Left lung (tissue), 1 donor: ENCODE measurements around the genes HRH2 and THOC3.

- PRO-cap = no peak
These were observed 36.2 kb upstream of the C5orf47 start for GRCh38 chr5:173952752-173953166.

DNA sequence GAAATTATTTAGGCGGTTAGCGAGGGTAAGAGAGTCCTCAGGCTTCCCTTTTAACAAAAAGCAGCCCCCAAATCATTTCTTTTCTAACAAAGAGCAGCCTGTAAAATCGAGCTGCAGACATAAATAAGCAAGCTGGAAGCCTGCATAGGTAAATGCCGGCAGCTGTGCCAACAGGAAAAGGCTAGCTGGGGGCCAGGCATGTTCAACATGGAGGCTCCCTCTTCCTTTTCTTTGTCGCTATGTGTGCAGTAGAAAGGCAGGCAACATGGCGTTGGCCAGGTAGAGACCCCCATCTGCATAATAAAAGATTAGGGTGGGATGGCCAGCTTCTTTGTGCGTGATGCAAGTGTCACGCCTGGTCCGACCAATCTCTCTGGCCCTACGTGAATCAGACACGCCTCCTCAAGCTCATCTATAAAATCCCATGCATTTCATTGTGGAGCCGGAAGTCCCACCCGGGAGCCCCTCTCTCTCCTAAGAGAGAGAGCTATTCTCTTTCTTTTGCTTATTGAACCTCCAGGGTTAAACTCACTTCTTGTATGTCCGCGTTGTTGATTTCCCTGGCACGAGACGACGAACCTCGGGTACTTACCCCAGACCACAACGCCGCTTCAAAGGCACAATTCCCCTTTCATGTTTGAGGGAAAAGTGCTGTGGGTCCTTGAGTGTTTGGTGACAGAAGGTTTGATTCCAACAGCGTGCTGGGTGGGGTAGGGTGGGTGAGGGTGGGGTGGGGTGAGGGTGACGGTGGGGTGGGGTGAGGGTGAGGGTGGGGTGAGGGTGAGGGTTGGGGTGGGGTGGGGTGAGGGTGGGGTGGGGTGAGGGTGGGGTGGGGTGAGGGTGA, 25.0 kb upstream of the C5orf47 start:
- PRO-cap = bidirectional peak, plus-strand start at position 445 of the sequence, minus-strand start at position 295 of the sequence; bidirectional peak, plus-strand start at position 561 of the sequence, minus-strand start at position 562 of the sequence

DNA sequence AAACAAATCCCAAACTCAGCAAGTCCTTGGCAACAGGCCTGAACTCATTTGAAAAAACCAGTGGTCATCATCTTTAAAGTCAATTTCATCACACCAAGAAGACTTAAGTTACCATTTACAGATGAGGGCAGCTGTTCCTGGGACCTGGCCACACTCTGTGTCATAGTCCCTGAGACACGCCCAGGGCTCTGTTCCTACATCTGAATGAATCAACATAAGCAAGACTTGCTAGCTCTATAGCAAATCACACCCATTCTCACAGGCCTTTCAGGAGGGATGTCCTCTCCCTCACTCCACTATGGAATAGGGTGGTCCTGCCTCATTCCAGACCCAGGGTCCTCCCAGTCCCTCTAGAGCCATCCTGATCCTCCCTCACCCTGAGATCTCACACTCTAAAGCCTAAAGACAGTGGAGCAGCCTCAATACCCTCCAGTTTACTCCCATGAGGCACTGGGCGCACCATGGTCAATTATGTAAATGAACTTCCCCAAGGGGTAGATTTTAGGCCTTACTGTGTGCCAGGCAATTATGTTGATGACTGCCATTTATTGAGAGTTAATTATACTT, 142.9 kb downstream of the NSG2 start:
- PRO-cap = no peak

- PRO-cap = no peak
These were observed 227.8 kb downstream of the NSG2 start for GRCh38 chr5:174273275-174273736.

DNA sequence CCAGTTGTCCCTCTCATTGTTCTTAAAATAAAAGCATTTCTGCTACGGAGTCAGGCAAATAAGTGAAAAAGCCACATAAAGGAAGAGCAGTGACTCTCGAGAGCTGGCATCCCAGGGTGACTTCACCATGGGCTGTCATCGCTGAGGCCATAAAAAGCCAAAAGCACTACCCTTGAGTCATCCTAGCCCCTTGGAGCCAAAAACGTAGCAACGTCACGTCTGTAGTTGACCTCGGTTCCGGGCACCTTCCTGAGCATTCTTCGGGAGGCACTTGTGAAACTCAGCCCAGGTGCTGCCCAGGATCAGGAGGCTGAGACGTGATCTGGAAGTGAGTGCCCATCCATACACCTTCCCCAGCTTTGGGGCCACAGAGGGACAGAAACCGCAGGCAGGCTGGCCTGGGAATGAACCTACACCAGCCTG, 290.5 kb downstream of the NSG2 start:
- PRO-cap = no peak

GRCh38 chr5:174493658-174494097, 230.7 kb upstream of the MSX2 start:
- PRO-cap = no peak

DNA sequence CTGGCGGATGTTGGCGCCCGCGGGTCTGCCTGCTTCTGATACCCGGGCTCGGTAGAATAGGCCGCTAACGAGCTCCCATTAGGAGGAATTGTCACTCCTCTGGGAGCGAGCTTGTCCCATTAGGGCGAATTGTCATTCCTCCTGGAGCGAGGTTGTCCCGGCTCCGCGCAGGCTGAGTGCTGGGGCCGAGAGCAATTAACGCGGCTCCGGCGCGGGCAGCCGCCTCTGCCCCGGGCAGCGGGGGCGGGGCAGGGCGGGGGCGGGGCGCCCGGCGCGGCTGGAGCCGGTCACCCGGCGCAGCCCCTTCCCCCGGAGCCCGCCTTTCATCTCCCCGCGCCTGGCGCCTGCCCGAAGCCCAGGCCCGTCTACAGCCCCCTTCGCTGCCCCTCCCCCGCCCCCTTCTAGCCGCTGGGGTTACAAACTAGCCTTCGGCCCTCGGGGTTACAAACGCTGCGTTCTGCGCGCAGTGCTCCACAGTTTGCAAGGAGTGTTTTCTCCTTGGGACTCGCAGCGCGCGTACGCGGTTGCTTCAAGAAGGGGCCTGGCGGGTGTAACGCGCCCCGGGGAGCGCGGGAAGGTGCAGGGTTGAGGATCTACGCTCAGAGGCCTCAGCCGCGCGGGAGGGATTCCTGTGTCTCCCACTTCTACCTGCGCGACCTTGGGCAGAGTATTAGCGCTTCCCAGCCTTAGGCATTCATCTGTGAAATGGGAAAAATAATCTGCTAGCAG, 3.4 kb upstream of the MSX2 start:
- PRO-cap = no peak

- PRO-cap = no peak
These were observed 633 bp downstream of the DRD1 start for GRCh38 chr5:175443311-175443786.

- PRO-cap = bidirectional peak, plus-strand start at chr5:175658020, minus-strand start at chr5:175657903
These were observed at the start of gene HRH2 for GRCh38 chr5:175657585-175658228. Gene HRH2 (plus strand): TSS chr5:175658071.

DNA sequence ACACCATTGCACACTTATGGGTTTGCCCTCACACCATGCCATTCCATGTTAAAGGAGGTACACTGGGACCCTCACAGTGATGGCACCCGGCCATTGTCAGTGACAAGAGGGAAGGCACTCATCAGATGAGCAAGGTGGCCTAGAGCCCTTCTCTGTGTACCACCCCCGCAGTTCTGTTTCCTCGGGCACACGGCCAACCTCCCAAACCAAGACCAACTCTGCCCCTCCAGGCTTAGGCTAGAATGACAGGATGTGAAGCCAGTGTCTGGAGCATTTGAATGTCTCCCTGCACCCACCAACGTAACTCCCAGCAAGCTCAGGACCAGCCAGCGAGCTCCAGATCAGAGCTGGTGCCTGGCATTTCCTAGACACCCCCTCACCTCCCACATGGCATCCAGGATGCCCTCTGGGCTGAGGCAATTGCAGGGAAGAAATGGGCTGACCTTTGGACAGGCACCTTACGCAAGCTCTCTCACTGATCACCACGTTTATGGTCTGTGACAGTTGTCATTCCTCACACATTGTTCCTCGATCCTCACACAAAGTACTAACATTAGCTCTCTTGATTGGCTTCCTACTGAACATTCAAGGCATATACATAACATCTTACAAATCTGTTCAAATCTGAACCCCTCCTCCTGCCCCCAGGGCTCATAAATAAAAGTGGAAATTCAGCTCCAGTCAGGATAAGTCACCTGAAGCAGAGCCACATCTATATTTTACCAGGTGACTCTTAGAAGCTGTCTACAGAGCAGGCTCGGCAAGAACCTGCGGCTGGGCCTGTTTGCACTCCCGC, 3.4 kb upstream of the CPLX2 start:
- PRO-cap = no peak

GRCh38 chr5:175878648-175879262, 7.4 kb downstream of the CPLX2 start:
- PRO-cap = no peak

DNA sequence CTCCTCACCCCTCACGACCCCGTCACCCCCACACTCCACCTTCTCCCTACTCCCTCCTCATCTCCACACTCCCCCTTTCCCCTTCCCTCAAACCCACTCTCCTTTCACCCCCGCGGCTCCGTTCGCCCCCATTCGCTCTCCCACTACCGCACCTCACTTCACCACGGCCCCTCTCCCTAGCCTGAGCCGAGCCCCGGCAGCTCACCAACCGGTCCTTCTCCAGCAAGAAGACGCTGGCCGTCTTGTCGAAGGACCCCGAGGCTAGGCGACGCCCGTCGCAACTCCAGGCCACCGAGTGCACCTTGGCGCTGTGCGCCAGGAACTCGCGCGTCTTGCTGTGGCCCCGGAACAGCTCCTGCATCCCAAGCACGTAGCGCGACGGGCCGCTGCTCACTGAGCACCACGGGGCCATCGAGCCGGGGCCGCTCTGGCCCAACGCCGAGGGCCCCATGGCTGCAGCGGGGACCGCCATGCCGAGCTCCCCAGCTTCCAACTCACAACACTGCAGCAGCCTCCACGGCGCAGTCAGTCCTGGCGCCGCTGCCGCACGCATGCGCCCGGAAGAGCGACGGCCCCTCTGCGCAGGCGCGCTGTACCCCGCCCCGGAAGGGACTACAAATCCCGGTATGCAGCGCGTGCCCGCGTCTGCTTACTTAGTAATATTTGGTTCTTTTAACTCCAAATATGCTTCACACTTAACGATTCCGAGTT, at the start of gene THOC3:
THOC3 (minus strand) TSS at position 579 of the 711 bp plus-strand sequence.
- PRO-cap = unidirectional peak, minus-strand start at position 567 of the sequence

DNA sequence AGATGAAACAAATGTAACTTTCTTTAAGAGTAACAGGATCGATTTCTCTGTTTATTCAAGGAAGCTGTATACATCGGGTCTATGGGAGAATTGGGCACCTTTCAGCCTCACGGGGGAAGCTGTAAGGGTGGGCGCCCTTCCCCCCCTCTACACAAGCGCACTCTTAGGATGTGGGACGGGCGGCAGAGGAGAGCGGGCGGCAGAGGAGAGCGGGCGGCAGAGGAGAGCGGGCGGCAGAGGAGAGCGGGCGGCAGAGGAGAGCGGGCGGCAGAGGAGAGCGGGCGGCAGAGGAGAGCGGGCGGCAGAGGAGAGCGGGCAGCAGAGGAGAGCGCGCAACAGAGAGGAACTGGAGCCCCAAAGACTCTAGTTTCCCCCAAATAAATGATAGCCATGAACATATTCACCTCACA, 104.2 kb upstream of the SIMC1 start:
- PRO-cap = no peak

DNA sequence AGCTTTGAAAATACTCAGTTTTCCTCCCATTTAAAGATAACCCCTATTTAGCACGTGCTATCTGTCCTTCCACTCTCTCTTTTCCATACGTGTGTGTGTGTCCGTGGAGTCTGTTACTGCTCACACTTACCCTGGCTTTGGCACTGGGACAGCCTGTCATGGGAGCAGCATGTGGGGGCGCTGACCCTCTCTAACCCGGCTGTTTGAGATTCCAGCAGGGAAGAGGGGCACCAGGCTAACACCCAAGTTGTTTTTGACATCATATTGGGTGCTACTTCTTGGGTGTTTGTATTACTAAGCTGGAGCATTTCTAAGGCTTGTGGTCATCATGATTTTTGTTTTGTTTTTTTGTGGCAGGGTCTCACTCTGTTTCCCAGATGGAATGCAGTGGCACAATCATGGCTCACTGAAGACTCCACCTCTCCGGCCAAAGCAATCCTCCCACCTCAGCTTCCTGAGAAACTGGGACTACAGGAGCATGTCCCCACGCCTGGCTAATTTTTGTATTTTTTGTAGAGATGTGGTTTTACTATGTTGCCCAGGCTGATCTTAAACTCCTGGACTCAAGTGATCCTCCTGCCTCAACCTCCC, 56.9 kb upstream of the SIMC1 start:
- PRO-cap = no peak

DNA sequence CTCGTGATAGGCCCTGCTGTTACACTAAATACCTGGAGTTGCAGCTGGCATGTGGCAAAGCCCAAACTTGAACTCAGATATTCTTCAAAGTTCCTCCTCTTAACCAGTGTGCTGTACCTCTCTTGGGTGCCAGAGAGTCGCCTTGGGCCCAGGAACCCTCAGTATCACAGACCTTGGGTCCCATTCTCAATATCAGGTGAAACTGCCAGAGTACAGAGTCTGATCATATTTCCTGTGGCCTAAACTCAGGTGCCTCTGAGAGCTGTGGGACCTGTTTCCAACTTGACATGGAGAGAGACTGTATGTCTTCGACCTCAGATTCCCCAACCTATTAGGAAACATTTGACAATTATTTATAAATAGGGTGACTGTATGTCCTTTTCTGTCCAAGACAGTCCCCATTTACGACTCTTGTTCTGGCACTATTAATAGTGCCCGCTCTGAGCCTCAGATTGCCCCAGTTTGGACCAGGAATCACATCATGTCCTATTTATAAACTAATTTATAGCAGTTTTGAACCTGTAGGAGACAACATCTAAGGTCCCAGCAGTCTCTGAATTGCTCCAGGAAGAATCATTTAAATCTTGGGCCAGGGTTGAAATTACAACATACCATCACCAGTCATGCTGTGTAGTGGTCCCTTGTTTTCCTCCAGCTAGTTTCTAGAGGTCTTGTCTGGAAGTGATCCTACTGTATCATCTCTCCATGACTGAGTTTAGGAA, 5.1 kb downstream of the ARL10 start:
- PRO-cap = no peak

- PRO-cap = no peak
These were observed 6.9 kb downstream of the NOP16 start for GRCh38 chr5:176381448-176381853.

GRCh38 chr5:176448485-176449297, 506 bp downstream of the FAF2 start:
- PRO-cap = no peak

- PRO-cap = no peak
These were observed 5.2 kb downstream of the FAF2 start for GRCh38 chr5:176453338-176453836.

DNA sequence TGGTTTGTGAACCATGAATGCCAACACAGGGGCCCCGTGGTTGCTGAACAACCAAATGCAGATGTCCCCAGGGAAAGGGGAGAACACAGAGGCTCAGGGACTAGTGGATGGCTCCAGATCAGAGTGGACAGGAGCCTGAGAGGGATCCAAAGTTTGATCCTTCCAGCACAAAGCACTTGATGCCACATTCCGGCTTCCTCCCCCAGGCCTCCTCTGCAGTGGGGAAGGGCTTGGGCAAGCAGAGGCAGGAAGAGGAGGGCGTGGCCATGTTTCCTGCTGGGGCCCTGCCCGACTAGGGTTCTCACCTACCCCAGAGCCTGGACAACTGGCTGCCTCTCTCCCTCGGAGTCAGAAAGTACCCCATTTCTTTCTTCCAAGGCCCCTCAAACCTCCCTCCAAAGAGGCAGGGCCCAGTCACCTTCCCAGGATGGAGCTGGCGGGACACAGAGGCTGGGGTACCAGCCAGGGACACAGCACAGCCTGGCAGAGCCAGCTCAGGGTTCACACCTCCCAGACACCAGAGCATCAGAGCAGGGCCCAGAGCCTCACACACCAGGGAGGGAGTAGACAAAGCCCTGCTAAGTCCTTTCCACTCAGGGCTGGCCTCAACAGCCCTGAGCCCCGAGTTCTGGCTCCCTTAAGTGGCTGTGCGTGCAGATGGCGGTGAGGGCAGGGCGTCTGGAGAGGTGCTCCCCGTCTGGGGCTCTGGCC, 4.3 kb upstream of the RNF44 start:
- PRO-cap = bidirectional peak, plus-strand start at position 339 of the sequence, minus-strand start at position 215 of the sequence

DNA sequence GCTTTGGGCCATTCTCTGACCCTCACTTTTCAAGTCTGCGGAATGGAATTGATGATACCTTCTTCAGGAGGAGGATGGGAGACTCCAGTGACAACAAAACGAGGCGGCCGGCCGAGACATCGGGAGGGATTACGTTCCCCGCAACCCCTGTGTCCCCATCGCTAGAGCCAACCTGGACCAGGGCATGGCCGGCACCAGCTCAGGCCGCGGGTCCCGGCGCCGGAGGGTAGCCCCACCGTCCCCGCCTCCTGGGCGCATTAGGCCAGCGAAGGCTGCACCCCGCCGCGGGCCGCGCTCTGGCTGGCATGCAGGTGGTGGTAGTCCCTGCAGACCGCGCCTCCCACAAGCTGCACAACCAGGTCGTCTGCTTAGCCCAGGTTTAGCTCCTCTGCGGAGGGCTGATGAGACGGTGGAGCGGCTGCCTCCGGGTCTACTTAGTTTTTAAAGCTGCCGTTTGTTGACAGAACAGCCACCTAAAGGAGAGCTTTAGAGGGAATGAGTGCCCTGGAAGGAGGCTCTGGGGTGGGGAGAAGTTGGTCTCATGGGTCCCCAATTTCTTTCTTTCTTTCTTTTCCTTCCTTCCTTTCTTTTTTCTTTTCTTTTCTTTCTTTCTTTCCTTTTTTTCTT, 5.3 kb upstream of the CDHR2 start:
- PRO-cap = no peak